ENCODE results near the genes TMEM170A, ADAT1 and WWOX.

- PRO-cap, 2 experiments, result peak in 2 of 2 experiments; most common plus-strand start chr16:74743901 (in 2); most common minus-strand start chr16:74744144 (in 2)
- RAMPAGE, long total RNA, 5 experiments, result no peak in any of the 5 experiments
Measured at GRCh38 chr16:74743526-74744410, 30.9 kb downstream of the FA2H start.

- PRO-cap, 2 experiments, result no peak in any of the 2 experiments
- RAMPAGE, long total RNA, 5 experiments, result no peak in any of the 5 experiments
Measured at GRCh38 chr16:74748578-74748974, 26.0 kb downstream of the FA2H start.

GRCh38 chr16:74874198-74874722 is 99.6 kb upstream of the FA2H start:
- PRO-cap, 2 experiments, result no peak in any of the 2 experiments
- RAMPAGE, long total RNA, 5 experiments, result no peak in any of the 5 experiments

DNA sequence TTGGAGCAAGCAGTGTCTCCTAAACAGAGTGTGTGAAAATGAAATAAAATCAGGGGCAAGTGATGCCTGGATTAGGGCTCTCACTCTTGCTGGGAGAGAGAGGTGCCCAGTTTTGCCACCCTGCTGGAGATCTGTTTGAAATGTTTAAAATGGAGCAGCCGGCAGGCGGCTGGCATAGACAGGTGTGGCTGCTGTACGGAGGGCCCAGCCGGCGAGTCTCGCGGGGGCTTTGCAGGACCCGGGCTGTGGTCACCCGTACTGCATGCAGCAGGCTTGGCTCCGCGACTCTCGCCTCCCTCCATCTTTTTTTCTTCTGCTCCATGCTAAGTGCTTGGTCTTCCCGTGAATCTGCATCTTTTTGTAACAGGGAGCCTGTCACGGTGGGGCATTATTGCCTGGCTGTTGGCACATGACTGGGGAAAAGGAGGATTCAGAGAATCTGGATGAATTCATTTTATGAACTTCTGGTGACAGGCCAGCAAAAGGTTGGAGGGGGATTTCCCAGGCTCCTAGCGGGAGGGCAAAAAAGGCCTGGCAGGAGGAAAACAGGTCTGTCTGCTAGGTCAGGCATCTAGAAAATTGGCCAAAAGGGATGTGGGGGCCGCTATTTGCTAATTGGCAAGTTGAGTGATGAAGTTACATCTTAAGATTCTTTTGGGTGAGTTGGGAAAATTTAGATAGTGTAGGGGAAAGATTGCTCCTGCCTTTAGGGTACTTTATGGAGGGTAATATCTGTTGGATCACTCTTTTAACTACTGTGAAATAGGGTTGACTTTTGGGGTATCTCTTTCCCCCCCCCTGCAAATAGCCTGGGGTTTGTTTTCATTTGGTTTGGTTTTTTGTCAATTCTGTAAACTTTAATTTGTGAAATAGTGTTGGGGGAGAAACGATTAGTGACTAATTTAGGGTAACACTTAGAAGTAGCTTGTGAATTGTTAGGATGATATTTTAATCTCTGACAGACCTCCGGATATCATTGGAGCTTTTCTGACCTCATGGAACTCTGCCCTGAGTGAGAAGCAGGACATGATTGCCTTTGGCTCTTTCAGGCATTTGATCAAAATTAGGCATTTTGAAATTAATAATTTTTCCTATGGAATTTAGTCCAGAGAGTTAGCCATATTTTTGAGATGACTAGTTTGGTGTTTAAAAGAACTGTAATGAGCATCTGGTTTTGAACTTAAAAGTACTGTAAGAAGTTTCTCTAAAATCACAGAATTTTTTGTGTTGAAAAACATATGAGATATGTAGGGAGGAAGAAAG is 2.1 kb downstream of the ZNRF1 start:
- PRO-cap, 2 experiments, result peak in 2 of 2 experiments; most common plus-strand start position 518 of the sequence (in 1); most common minus-strand start position 362 of the sequence (in 1)
- RAMPAGE, long total RNA, 5 experiments, result no peak in any of the 5 experiments

GRCh38 chr16:75016594-75017014 is 17.8 kb downstream of the ZNRF1 start:
- PRO-cap, 2 experiments, result no peak in any of the 2 experiments
- RAMPAGE, long total RNA, 5 experiments, result no peak in any of the 5 experiments

DNA sequence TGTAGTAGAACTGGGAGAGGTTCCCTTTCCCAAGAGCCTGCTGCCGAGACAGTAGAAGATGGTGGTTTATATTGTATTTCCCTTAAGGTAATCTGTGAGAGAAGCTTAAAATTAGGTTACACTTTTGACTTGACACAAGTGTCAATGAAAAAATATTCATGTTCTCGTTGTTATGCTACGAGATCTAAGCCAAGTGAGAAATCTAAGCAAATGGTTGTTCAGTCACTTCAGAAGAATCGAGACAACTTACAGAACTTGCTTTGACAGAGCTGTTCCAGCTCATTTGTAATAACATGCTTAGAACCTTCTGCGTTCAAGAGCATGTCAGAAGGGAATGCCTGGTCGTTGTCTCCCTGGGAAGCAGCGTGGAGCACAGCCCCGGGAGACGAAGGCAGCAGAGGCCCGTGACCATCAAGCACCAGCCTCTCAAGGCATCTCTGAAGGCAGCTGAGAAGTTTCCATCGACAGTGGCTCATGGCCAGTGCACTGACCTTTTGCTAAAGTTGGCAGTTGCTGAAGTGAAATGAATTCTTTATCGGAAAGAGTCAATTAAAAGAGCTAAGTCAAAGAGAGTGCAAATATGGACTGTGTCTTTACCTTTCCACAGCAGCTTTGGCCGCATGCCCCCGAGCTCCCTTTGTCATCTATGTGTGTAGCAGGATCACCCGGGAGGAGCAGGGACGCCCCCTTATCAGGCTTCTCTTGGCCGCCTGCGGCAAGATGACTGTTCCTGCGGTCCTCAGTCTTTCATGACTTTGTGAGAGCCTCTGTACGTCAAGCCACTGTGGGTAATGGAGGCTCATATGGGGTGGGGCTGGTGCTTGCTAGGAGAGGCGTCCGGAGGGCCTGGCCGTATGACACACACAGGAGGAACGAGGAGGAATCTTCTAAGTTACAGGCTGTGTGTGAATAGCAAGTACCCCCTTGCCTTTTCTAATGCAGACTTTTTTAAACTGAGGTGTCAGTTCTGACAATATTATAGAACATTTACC is 54.4 kb downstream of the LDHD start:
- PRO-cap, 2 experiments, result peak in 1 of 2 experiments; most common plus-strand start position 370 of the sequence (in 1); most common minus-strand start position 336 of the sequence (in 1)
- RAMPAGE, long total RNA, 5 experiments, result no peak in any of the 5 experiments

DNA sequence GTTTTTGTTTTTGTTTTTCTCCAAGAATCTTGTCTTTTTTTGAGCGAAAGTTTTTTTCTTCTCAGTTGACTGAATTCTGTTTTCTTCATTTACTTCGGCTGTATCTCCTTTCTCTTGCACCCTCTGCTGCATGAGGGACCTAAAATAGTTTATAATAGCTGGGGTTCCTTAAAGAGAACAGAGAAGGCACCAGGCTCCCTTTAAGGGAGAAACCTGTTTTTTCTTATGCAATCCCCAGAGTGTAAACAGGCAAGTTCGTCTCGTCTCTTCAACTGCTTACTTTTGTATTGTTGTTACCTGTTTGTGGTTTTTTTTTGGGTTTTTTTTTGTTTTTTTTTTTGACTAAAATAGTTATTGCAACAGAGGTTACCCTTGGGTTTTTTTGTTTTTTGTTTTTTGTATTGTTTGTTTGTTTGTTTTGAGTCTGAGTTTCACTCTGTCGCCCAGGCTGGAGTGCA is 3.6 kb upstream of the LDHD start:
- PRO-cap, 2 experiments, result no peak in any of the 2 experiments
- RAMPAGE, long total RNA, 5 experiments, result no peak in any of the 5 experiments

DNA sequence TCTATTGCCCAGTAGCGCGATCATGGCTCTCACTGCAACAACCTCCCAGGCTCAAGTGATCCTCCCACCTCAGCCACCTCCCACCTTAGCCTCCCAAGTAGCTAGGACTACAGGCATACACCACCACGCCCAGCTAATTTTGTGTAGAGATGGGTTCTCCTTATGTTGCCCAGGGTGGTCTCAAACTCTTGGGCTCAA is 5.5 kb downstream of the BCAR1 start:
- PRO-cap, 2 experiments, result no peak in any of the 2 experiments
- RAMPAGE, long total RNA, 5 experiments, result no peak in any of the 5 experiments

DNA sequence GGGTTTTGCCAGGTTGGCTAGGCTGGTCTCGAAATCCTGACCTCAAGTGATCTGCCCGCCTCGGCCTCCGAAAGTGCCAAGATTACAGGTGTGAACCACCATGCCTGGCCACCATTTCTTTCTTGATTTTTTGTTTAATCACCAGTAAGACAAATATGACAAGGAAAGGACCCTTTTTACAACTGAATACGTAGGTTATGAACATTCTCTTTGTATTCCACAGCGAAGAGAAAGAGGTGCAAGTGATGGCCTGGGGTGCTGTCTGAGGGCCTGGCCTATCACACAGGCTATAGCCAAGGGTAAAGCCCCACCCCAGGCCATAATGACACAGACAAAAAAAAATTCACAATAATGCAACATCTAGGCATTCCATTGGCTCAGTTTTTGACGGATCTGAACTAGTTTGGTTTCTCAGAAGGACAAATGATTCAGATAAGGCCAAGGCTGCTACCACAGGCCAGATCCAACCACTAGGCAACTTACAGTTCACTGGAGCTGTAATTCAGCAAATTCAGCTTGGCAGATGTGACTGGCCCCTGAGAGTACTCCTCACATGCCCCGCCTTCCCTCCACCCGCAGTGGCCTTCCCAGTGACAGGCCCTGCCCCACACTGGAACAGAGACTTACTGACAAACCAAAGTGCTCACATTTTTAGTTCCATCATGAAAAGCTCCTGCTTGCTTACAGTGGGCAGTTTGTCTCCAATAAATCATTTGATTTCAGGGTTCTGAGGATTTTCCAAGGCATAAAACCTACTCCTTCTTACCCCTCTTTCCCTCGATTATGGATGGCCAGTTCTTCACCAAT is 53.0 kb upstream of the BCAR1 start:
- PRO-cap, 2 experiments, result peak in 2 of 2 experiments; most common plus-strand start position 426 of the sequence (in 1); most common minus-strand start position 267 of the sequence (in 1)
- RAMPAGE, long total RNA, 5 experiments, result no peak in any of the 5 experiments

DNA sequence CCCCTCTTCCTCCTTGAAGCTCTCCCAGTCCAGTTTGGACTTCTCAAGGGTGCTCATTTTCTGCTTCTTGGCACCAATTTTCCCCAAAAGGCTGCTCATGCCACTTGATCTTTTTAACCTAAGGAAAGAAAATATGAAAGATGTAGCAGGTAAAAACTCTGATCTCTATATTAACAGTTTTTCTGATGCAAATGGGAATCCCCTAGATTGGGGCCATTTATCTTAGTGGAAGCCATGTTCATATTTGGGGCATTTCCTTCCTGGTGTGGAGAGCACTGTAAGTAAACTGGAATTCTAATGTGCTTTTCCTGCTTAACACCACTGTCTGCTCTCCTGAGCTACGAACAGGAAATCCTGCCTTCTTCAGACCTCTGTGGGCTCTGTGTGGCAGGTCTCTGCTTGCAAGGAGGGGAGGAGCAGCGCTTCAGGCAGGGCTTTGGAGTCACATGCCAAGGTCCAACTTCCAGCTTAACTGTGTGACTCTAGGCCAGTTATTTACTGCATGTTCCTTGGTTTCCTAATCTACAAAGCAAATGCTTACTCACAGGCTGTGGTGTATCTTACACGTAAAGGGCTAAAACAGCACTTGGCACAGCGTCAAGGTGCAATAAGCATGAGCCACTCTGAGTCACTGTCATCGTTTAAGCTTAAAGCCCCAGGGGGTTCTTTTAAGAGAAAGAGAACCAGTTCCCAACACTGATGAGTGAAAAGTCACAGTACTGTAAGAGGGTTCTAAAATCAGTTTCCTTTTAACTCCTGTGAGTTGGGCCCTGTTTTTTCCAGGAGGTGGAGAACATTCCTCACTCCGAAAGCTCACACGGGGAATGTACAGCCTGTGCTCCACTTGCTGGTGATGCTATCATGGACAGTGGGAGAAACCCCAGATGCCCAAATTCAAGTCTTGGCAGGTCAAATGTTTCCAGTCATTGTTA is 53.9 kb upstream of the BCAR1 start:
- PRO-cap, 2 experiments, result peak in 1 of 2 experiments; most common plus-strand start position 686 of the sequence (in 1); most common minus-strand start position 397 of the sequence (in 1)
- RAMPAGE, long total RNA, 5 experiments, result no peak in any of the 5 experiments

GRCh38 chr16:75380841-75381559 is 52.3 kb downstream of the CFDP1 start:
- PRO-cap, 2 experiments, result no peak in any of the 2 experiments
- RAMPAGE, long total RNA, 5 experiments, result no peak in any of the 5 experiments

GRCh38 chr16:75434316-75434924 is 1.1 kb upstream of the CFDP1 start:
- PRO-cap, 2 experiments, result no peak in any of the 2 experiments
- RAMPAGE, long total RNA, 5 experiments, result no peak in any of the 5 experiments

DNA sequence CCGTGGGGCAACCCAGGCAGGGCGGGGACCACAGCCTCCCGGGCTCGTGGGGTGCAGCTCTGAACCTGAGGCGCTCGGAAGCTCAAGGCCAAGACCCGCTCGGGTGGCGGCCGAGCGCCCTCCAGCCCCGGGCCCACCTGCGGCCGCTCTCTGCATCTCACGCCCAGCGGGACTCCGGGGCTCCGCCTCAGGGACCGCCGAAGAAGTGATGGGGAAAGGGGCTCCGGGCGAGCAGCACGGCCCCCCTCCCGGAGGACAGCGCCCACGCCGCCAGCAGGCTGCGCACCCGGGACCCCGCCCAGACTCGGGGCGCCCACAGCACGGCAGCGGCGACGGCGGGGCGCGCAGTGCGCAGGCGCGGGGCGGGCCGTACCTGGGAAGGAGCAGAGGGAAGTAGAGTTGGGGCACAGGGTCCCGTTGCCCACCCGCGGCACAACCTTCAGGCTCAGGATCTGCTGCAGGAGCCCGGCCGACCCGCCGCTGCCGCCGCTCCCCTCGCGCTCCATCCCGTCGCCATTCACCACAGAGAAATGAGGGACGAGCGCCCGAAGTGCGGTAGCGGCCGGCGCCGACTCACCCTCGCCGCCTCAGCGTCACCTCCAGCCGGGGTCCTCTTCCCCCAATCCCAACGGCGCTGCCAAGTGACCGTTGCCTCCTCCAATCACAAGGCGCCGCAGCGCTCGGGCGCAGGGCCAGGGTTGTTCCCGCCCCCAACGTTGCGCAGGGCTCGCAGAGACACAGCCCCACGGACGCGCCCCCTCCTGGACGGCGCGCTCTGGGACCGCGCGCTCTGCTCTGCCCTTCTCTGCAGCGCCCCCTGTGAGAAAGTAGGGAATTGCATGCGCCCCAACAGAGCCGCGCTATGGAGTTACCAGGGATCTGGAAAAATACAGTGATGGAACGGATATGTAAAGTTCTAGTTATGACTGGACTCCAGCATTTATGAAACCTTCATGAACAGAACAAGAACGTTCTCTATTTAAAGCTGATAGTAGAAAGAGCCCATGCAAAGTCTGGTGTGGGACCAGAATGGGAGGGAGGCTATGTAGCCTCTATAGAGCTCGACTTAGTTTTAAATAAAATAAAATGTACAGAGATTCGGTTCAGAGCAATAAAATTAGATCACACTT is at the start of gene TMEM170A:
TMEM170A (minus strand) TSS at position 595 of the 1,130 bp plus-strand sequence.
- PRO-cap, 2 experiments, result peak in 2 of 2 experiments; most common plus-strand start position 354 of the sequence (in 1); most common minus-strand start position 296 of the sequence (in 1)
- RAMPAGE, long total RNA, 5 experiments, result start-site peak on the minus strand in 3 of 5 experiments, centred at positions 315 to 590 of the sequence, 121 to 367 reads per replicate

- PRO-cap, 2 experiments, result peak in 2 of 2 experiments; most common minus-strand start chr16:75591281 (in 2)
- RAMPAGE, long total RNA, 5 experiments, result no peak in any of the 5 experiments
Measured at GRCh38 chr16:75590965-75591470, 24.8 kb downstream of the GABARAPL2 start.

DNA sequence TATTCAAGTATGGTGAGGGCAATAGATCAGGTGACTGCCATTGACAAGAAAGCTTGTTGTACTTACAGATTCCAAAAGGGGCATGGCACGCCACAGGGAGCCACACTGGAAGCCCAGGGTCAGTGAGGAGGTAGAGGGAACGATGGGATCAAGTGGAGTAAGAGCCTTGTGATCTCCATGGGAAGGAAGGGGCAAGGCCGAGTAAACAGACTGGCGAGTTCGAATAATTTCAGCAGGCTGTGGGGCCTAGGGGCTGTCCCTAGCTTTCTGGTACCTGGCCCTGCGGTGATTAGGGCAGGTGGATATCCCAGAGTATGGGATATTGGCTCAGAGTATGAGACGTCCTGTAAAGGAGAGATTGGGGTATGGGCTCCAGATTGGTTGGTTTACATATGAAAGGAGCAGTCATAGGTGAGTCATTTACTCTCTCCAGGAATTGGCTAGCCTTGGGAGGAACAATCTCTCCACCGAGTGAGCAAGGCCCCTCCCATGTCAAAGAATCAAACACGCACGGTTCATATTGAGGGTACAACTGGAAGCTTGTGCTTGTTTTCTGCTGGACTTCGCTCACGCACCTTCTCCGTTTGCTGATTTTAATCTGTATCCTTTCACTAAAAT is 27.7 kb downstream of the GABARAPL2 start:
- PRO-cap, 2 experiments, result peak in 1 of 2 experiments; most common plus-strand start position 545 of the sequence (in 1)
- RAMPAGE, long total RNA, 5 experiments, result no peak in any of the 5 experiments

DNA sequence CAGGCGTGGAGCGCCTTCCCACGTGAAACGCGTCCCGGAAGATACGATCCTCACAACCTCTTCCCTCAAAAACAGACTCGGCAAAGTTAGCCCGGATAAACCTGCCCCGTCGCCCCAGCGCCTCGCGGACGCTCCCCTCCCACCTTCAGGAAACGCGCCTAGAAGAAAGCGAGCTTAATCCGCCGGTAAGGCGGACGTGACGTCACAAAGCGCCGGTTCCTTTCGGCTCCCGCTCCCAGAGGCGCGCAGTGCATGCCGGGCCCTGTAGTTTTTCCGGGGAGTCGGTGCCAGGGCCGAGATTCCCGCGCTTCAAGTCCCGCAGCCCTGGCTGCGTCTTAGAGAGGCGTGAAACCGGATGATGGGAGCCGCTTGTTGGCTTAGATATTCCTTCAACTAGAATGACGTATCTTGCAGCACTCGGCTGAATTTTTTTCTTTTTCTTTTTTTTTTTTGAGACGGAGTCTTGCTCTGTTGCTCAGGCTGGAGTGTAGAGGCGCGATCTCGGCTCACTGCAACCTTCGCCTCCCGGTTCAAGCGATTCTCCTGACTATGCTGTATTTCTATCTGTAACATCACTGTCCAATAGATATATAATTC is at the start of gene ADAT1:
ADAT1 (minus strand) TSS at position 187 of the 597 bp plus-strand sequence.
- PRO-cap, 2 experiments, result peak in 2 of 2 experiments; most common plus-strand start position 338 of the sequence (in 2); most common minus-strand start position 147 of the sequence (in 2)
- RAMPAGE, long total RNA, 5 experiments, result start-site peak on the minus strand in 3 of 5 experiments, centred at positions 150 to 162 of the sequence, 54 to 108 reads per replicate

DNA sequence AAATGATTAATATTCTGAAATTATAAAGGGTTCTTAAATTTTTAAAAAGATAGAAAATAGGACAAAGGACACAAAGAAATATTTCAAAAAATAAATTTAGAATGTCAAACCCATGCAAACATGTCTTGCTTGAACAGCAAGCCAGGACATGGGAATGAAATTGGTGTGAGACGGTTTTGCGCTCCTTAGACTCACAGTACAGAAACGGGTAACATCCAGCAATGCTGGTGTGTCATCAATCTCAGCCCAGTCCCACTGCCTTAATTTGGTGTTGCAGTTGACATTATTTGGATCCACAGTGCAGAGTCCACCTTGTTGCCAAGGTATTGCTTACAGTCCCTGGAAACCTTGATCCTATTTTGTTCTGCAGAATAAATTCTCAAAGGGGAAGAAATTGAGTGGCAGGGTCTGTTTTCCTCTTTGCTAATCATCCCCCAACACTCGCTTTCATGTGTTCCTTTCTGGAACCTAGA is 311.6 kb upstream of the MON1B start:
- PRO-cap, 2 experiments, result no peak in any of the 2 experiments
- RAMPAGE, long total RNA, 5 experiments, result no peak in any of the 5 experiments

- PRO-cap, 2 experiments, result no peak in any of the 2 experiments
- RAMPAGE, long total RNA, 5 experiments, result no peak in any of the 5 experiments
Measured at GRCh38 chr16:77234373-77235059, 35.3 kb downstream of the SYCE1L start.

DNA sequence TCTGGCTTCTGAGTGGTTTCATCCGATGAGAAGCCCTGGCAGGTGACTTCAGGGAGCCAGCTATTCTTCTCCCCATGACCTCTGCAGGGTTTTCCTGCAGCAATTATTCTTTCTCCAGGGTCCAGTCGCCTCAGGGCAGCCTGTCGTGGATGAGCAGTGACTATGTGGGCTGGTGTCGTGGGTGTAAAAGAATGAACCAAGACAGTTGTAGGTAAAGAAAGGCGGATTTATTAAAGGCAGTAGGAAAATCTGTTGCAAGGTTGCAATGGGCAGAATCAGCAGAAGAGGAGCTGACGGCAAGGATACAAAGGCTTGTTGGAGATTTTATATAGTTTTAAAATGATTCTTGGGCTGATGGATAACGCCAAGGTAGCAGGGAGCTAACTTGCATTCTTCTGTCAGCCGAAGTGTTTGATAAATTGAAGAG is 6.9 kb upstream of the WWOX start:
- PRO-cap, 2 experiments, result peak in 2 of 2 experiments; most common minus-strand start position 133 of the sequence (in 2)
- RAMPAGE, long total RNA, 5 experiments, result no peak in any of the 5 experiments

DNA sequence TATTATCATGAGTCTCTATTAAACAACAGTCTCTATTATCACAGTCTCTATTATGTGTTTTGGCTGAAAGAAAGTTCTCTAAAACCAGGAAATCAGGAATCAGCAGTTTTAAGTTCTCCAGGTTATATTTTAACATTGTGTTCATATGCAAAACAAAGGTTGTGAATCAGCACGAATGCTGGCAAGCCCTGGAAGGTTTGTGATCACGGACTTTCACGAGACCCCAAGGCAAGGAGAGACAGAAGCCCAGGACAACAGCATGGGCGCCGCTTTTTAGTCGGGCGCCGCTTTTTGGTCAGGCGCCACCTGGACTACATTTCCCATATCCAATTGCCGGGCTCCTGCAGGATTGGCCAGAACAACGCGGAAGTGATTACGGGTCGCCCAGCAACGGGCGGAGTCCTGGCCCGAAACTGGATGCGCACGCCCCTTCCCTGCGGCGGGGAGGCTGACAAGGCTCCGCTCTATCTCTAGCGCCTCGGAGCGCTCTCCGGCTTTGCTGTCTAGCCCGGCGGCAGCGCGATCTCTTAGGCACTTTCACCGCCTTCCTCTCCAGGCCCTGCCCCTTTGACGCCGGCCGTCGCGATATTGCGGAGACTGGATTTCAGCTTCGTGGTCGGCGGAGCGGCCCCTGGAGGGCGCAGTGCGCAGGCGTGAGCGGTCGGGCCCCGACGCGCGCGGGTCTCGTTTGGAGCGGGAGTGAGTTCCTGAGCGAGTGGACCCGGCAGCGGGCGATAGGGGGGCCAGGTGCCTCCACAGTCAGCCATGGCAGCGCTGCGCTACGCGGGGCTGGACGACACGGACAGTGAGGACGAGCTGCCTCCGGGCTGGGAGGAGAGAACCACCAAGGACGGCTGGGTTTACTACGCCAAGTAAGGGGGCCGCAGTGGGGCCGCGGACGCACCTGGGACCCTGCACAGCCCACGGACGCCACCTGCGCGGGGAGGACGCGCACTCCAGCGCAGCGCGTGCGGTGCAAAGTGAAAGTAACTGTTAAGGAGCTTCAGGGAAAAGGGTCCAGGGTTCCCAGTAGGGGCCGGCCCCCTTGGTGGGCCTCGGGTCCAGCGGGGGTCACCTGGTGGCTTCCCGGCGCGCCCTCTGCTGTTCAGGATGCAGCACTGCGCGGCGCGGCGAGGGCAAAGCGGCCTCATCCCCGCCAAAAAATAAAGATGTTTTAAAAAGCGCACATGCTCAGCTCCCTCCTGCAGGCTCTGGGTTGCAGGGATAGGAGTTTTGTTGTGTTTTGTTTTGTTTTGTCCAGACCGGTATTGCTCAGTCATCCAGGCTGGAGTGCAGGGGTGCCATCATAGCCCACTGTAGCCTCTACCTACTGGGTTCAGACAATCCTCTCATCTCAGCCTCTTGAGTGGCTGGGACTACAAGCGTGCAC is at the start of gene WWOX:
WWOX (plus strand) TSS at position 641 of the 1,390 bp plus-strand sequence.
- PRO-cap, 2 experiments, result peak in 2 of 2 experiments; most common plus-strand start position 643 of the sequence (in 2); most common minus-strand start position 297 of the sequence (in 1)
- RAMPAGE, long total RNA, 5 experiments, result start-site peak on the plus strand in 3 of 5 experiments, centred at positions 453 to 686 of the sequence, 114 to 2,374 reads per replicate